H9 (cell line): ENCODE measurements around a stretch of chr2.

- PRO-cap, result unidirectional peak, minus-strand start at chr2:19086527
Observed at GRCh38 chr2:19086384-19086650, 272.1 kb downstream of the OSR1 start.

GRCh38 chr2:19231763-19232235 lies 126.6 kb downstream of the OSR1 start:
- PRO-cap, result no peak

GRCh38 chr2:20108816-20109015 lies 57.3 kb upstream of the LAPTM4A start:
- PRO-cap, result no peak

DNA sequence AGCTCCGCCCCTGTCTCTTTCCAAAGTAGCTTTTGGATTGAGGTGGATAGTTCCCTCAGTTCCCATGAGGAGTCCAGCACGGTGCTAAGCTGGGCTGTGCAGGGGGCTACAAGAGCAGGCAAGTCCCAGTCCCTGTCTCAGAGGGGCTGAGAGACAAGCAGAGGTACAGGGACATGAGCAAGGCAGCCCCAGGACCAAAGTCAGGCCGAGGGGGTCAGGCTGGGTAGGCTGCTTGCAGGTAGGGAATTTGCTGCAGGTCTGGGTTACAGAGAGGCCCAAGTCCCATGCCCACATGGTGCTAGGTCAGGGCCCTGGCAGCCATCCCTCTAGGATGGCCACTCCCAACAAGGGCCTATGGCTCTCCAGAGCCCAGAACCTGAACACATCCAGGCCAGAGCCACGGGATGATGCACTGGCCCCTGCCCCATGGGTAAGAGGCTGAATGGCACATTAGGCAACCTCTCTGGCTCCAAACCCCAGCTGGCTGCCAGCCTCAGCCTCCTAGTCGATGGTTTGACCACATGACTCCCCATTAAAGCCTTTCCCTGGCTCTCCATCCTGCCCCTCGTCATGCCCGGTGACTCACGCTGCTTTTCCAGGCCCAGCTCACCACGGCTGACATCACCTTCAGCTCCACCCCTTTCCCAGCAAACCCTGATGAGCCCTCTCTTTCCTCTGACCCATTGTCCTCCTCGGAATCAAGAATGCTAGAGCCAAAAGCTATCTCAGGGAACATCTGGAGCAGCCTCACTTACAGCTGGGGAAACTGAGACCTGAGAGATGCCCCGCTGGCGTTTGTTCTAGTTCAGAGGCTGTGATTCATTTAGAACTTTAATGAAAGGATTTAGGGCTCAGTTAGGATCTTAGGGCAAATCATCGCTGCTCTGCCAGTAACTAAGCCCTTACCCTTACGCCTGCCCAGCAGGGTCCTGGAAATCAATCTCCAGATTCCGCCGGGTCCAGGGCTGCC lies 83.6 kb downstream of the SDC1 start:
- PRO-cap, result unidirectional peak, plus-strand start at position 683 of the sequence

- PRO-cap, result no peak
Observed at GRCh38 chr2:20183867-20184461, 41.0 kb downstream of the SDC1 start.

DNA sequence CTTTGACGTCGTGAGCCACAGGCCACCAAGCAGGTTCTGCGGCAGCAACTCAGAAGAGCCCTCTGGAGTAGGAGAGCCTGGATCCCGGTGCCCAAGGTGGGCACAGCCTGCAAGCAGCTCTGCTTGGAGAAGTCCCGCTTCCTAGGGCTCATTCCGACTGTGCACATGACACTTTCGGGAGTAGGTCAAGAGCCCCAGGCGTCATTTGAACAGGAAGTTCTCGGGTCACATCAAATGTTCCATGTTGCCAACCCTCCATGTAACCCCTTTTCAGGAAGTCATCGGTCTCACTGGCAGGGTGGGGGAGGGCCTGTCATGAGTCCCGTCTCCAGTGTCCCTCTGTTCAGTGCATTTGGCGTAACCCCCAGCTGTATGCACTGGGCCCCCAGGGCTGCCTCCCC lies 40.4 kb downstream of the SDC1 start:
- PRO-cap, result no peak

DNA sequence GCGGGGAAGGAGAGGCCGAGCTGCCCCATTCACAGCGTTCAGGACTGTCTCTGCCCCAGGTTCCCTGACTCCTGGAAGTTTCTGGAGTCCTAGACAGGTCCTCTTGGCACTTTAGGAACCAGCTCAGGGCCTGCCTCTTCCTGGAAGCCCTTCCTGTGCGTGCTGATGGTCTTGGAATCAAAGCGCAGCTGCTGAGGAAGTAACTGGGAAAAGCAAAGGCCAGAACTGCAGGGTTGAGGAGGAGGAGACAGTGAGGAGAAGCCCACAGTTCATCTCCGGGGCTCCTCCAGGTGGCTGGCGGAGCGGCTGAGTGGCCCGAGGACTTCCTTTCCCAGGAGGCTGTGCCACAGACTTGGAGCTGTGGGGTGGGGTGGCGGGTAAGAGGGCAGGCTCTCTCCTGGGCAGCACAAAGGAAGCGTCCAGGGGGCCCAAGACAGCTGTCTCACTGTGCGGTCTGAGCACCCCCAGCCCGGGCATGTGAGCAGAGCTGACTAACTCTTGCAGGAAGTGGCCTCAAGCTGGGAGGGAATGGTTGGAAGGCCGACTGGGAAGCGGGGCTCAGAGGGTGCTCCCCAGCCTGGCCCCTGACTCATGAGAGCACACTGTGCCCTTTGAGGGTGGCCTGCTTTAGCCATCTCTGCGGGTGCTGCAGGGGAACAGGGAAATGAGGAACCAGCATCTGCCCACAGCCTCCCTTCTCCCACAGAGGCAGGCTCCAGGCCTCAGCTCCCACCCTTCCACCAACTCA lies 39.4 kb downstream of the SDC1 start:
- PRO-cap, result no peak

DNA sequence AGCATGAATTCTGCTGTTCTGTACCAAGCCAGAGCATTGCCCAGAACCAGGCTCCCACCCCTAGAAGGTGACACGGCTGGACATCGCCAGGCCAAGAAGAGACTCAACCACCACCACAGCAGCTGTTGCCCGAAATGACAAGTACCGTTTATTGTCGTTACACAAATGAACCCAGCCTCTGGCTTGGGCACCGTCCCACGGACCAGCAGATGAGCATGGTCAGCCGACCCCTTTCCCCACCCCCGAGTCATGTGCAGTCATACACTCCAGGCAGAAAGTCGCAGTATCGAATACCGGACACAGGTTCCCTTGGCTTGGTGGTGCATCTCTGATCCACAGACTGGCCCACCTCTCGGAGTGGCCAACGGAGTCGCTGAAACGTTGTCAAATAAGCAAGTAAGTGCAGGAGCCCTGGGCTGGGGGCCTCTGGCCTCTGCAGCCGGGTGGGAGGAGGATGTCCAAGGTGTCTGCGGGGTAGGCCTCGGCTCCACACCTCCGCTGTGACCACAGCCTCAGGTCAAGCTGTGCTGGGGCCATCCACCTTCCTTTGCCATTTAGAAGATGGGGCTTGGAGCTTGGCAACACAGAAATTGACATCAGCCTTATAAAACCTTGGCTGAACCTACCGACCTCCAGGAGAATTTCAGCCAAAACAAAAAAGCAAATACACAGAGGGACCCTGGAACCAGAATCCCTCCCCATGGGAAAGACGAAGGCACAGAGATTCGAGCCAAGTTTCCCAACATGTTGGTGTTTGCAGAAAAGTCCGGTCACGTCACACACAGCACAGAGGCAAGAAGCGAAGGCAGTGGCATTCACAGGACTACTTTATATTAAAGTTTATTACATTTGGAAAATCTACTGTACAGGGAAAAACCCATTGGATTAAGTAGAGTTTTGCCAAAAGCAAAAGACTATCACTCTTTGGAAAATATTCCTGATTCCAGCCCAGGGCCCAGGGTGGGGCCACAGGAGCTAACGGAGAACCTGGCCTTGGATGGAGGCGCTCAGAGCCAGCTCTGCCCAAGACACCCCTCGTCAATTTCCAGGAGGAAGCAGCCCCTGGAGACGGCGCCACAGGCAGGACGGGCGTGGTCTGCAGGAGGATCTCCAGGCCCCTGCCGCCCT lies 23.9 kb downstream of the SDC1 start:
- PRO-cap, result no peak

DNA sequence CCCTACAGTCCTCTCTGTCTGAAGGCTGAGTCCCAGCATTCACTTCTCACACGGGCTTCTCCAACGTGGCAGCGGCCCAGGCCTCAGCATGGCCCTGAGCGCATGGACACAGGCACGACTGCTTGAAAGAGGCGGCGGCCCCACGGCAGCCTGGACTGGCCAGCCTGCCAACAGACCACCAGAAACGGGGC lies 23.2 kb downstream of the SDC1 start:
- PRO-cap, result no peak

GRCh38 chr2:20203777-20204560 lies 21.0 kb downstream of the SDC1 start:
- PRO-cap, result no peak

DNA sequence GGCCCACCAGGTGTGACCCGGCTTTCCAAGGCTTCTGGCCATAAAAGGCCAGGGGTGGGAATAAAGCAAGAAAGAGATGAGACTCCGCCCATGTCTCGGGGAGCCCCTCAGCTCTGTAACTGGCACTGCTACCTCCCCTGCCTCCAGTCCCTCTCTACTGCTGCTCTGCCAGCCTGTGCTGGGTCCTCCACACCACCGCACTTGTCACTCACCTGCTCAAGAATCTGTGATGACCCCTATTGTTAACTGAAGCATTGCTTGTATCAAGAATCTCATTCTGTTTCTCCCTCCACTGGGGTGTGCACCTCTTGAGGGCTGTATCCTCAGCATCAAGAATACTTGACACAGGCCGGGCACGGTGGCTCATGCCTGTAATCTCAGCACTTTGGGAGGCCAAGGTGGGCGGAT lies 18.2 kb upstream of the SDC1 start:
- PRO-cap, result no peak

DNA sequence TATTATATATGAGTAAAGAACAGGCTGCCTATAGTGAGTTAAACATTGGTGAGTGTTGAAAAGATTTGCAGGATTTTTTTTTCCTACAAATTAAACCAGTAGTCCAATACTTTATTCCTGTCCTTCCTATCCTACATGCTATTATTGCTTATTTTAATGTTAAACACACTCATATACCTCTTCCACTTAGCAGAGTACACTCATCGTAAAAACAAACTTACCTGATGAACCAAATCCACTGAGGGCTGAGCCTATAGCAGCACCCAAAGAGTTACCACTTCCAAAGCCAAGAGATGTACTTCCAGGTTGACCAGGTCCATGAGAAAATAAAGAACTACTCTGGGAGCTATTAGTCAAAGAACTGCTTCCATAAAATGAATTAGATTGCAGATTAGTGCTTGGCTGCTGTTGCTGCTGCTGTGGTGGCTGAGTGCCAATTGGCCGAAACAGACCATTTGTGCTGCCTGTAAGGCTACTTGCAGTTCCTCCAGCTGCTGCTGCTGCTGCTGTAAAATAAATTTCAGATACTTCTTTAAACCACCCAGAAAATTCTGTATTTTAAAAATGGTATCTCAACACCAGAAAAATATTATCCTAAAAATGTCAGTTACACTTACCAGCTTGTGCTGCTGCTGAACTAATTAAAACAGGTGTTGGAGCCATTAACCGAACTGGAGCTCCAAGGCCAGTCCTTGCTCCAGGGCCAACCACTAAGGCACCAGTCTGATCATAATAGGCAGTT lies 58.0 kb upstream of the SDC1 start:
- PRO-cap, result no peak

- PRO-cap, result no peak
Observed at GRCh38 chr2:20378757-20379482, 28.3 kb upstream of the PUM2 start.

DNA sequence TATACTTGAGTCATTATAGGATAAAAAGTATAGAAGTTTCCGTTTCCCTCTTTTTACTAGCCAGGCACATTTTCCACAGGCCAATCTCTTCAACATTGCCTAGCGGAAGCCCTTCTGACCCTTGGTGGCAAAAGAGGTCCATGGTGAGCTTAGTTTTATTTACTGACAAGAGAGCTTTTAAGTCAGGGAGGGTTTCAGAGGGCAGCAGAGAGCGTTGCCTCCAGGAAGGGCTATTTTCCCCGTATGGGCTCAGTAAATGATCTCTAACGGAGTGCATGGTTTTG lies 15.1 kb upstream of the RHOB start:
- PRO-cap, result no peak

DNA sequence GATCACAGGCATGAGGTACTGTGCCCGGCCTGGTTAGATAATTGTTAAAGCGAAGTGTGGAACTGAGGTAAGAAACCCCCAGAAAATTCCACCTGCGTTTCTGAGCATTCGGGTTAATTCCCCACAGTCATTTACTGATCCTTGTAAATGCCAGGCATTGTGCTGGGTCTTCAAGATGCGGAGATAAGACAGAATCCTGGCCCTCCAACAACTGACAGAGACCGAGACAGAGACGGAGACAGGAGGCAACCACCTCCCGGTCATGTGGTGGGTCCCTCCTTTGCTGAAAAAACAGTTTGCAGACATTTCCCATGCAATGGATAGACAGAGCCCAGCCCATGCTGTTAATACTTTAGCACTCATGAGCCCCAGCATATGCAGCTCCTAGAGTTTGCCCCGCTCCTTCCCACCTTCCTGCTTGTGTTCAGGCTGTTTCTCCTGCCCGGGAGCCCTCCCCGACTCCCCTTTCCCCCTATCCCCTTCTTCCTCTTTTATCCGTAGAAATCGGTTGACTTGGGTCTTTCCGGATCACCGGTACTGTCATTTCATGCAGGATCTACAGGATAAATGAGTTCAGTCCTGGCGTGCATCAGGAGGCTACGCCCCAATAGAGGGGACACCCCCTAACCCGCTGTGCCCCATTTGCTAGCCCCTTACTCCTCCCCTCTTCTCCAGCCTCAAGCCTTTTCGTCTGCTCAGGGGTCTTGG lies 1.6 kb upstream of the RHOB start:
- PRO-cap, result no peak

- PRO-cap, result bidirectional peak, plus-strand start at chr2:20447789, minus-strand start at chr2:20447708
Observed at GRCh38 chr2:20447668-20447981, 751 bp downstream of the RHOB start.

- PRO-cap, result no peak
Observed at GRCh38 chr2:20536629-20536981, 89.7 kb downstream of the RHOB start.

DNA sequence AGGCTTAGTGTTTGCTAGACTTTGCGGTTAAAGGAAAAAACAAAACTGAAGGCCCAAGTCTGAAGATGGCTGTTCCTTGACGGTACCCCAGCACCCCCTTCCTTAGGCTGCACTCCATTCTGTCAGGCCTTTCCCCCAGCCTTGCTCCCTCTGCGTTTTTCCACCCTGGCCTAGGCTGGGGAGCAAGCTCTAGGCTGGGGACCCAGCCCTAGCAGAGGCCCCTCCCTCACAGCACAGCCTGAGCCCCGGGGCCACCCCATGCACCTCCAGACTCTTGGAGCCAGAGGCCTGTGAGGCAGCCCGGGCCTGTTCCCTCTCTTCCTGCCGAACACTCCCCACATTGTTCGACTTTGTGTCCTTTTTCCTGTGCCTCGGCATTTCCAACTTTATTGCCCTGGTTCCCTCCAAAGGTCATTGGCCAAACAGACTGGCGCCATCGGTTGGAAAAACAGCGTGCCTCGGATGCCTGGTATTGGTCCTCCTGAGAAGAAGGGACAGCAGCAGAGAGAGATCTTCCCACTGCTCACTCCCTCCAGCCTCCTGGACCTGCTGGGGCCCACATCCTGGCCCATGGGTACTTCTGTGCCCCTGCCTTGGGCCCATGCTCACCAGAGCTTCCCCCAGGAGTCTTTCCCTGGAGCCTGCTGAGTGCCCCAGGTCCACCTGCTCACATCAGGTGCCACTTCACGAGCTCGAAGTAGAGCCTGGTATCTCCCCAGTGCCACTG lies 79.6 kb downstream of the HS1BP3 start:
- PRO-cap, result no peak

DNA sequence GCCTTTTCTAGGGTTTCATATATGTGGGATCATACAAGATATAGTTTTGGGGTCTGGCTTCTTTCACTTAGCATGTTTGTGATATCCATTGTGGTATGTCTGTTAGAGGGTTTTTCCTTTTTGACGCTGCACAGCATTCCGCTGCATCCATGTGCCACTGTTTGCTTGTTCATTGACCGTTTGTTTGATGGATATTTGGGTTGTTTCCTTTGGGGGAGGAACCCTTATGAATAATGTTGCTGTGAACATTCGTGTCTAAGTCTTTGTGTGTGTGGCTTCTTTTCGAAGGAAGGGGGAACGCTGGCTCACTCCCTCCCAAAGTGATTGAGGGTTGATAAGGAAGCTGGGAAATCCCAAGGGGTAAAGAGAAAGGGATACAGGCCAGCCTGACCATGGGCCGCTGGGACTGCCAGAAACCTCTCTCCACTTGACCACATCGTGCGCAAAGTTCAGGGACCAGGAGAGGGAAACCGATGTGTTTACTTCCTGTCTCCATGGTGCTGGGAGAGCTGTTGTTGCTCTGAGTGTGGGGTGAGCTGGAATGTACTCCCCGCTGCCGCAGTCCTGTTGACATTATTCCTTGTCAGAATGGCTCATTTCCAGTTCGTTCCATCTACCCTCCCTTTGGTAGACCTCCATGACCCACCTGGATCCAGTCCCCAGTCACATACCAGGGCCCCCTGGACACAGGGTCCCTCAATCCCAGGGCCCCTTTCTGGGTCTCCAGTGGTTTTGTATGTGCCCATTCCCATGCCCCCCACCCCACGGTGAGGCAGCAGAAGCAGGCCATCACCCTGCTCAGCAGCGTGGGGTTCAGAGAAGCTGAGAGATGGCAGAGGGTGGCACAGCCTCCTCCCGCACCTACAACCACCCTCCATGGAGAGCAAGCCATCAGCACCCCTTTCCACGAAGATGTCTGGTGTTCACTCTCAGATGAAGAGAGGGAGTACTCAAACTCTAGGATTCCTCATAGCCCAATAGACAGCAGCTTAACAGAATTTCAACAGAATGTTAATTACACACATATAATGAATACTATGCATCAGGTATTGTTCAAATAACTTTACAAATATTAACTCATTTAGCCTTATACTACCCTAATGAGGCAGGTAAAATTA lies 39.5 kb downstream of the HS1BP3 start:
- PRO-cap, result no peak

DNA sequence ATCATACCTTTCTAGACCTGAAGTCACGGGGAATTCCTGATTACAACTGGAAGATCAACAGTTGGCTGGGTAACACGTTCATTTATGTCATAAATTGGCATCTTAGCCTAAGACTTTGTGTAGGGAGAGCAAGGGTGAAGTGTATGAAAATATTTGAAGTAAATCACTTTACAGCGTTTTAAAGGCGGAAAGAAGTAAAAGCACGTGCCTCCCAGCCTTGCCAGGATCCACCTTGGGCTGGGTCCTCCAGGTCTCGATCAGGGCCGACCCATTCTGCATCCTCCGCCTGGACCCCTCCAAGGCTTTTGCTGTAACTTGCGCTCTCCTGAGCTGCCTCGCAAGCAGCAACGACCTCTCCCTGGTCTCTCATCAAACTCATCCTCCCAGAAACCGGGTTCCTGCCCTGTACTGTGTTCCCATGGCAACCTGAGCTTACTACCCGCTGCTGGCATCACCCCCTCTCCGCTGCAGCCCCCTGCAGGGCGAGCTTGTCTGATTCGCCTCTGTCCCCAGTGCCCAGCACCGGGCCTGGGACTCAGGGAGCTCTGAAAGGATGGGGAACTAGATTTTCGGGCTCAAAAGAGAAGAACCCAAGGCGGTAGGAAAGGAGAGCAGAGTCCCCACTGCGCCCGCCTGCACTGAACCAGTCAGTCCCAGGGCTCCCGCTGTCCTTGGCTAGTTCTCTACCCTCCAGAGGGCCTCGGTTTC lies 611 bp downstream of the HS1BP3 start:
- PRO-cap, result bidirectional peak, plus-strand start at position 512 of the sequence, minus-strand start at position 350 of the sequence